ENCODE measurements around the gene IGFBP6.

- PRO-cap, 7 experiments, result no peak in any of the 7 experiments
Observed at GRCh38 chr12:53056769-53057196, 6.9 kb downstream of the TNS2 start.

DNA sequence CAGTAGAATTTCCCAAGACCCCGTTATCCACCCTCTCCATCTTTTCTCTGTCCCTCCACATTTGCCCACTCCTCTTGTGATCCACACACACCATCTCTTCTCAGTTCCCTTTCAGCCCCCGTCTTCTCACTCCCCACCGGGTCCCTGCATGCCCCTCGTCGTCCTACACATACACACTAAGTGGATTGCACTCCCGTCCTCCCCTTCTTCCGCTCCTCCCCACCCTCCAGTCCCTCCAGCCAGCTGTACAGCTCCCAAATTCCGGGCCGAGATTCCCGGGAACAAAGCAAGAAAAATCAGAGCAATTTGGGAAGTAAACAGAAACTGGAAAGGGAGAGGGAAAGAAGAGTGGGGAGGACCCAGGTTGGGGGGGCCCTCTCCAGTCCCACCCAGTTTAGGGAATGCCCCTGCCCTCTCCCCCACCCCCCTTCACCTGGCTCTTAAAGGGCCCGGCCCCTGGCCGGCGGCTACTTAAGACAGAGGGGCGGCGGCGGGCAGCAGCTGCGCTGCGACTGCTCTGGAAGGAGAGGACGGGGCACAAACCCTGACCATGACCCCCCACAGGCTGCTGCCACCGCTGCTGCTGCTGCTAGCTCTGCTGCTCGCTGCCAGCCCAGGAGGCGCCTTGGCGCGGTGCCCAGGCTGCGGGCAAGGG is at the start of gene IGFBP6:
TSS of gene IGFBP6 (plus strand) at position 500 of the 655 bp plus-strand sequence.
- PRO-cap, 7 experiments, result no peak in any of the 7 experiments

DNA sequence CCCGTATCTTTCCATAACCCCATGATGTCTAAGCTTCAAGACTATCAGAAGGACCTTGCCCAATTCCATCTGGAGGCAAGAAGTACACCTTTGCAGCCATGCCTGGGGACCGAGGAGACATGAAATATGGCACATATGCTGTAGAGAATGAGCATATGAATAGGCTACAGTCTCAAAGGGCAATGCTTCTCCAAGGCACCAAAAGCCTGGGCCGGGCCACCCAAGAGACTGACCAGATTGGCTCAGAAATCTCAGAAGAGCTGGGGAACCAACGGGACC is 28.2 kb downstream of the SOAT2 start:
- PRO-cap, 7 experiments, result no peak in any of the 7 experiments

DNA sequence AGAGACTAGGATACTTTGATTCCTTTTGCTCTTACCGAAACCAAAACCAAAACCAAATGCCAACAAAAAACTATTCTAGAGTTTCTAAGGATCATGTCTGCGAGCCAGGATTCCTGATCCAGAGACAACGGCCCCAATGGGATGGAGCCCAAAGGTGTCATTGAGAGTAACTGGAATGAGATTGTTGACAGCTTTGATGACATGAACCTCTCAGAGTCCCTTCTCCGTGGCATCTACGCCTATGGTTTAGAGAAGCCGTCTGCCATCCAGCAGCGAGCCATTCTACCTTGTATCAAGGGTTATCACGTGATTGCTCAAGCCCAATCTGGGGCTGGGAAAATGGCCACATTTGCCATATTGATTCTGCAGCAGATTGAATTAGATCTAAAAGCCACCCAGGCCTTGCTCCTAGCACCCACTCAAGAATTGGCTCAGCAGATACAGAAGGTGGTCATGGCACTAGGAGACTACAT is 27.3 kb upstream of the ZNF740 start:
- PRO-cap, 7 experiments, result peak in 5 of 7 experiments; most common plus-strand start position 80 of the sequence (in 4)

- PRO-cap, 7 experiments, result peak in 6 of 7 experiments; most common plus-strand start chr12:53219472 (in 2); most common minus-strand start chr12:53219711 (in 6)
Observed at GRCh38 chr12:53219280-53220101, 12.4 kb upstream of the ITGB7 start.

GRCh38 chr12:53220793-53221462 is 11.1 kb downstream of the RARG start:
- PRO-cap, 7 experiments, result peak in 7 of 7 experiments; most common plus-strand start chr12:53221209 (in 7); most common minus-strand start chr12:53221020 (in 2)

- PRO-cap, 7 experiments, result no peak in any of the 7 experiments
Observed at GRCh38 chr12:53224312-53225233, 7.4 kb downstream of the RARG start.

DNA sequence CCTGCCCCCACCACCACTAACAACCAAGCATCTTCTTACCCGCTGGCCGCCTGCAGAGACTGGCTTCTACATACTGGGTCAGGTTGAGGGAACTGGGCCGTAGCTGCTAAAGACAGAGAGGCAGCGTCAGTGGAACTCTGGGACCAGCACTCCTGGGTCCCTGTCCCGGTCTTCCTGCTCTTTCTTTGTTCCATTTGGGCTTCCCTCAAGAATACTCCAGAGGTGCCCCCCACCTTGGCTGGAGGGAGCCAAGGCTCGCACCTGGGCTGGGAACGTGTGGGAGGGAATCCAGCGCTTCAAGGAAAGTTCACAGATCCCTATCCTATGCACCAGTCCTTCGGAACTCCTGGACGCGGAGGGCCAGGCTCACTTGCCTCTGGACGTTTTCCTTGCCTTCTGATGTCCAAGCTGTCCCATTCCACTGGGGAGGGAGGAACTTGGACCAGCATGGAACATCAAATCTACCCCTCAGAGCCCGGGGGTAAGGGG is 835 bp downstream of the RARG start:
- PRO-cap, 7 experiments, result no peak in any of the 7 experiments

DNA sequence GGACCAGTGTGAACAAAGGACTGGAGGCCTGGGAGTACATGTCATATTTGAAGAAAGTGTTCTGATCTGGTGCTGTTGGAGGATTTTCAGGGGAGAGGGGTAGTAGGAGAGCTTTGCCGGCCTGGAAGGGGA is 205 bp upstream of the ENSG00000283536 start:
- PRO-cap, 7 experiments, result no peak in any of the 7 experiments

GRCh38 chr12:53256099-53256491 is 4.2 kb downstream of the MFSD5 start:
- PRO-cap, 7 experiments, result no peak in any of the 7 experiments

- PRO-cap, 7 experiments, result no peak in any of the 7 experiments
Observed at GRCh38 chr12:53286047-53287067, 9.0 kb upstream of the PFDN5 start.

DNA sequence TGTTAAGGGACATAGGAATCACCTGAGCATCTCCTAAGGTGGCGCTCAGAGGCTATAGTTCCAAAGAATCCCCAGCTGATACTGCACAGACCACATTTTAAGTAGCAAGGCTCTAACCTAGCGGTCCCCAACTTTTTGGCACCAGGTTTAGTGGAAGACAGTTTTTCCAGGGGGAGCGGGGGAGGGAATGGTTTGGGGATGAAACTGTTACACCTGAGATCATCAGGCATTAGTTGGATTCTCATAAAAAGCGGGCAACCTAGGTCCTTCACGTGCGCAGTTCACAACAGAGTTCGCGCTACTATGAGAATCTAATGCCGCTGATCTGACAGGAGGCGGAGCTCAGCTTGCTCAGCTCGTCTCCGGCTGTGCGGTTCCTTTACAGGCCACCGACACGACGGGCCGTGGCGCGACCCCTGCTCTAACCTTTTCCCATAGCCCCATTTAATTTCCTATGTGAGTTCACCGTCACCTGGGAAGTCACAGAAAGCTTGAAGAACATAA is 2.6 kb upstream of the AAAS start:
- PRO-cap, 7 experiments, result peak in 1 of 7 experiments; most common plus-strand start position 359 of the sequence (in 1); most common minus-strand start position 316 of the sequence (in 1)

DNA sequence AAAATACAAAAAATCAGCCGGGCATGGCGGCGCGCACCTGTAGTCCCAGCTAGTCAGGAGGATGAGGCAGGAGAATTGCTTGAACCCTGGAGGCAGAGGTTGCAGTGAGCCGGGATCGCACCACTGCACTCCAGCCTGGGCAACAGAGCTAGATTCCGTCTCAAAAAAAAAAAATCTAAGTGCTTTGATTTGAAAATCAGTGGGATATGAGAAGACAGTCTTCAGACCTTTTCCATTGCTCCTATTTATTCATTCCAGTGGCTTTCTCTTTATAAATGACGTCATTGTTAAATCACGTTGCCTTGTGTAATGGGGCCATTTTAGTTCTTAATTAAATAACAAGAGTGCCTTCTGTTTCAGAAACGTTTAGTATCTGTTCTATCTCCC is 10.5 kb downstream of the SP1 start:
- PRO-cap, 7 experiments, result no peak in any of the 7 experiments

DNA sequence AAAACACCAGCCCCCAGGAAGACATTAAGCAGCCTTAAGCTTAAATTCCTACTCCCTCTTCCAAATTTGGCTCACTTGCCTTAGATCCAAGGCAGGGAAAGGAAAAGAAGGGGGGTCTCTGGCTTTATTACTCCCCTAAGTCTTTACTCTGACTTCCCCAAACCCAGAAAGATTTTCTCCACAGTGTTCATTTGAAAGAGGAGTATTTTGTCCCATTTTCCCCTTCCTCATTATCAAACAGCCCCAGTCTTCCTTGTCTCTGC is 8.4 kb upstream of the AMHR2 start:
- PRO-cap, 7 experiments, result no peak in any of the 7 experiments

DNA sequence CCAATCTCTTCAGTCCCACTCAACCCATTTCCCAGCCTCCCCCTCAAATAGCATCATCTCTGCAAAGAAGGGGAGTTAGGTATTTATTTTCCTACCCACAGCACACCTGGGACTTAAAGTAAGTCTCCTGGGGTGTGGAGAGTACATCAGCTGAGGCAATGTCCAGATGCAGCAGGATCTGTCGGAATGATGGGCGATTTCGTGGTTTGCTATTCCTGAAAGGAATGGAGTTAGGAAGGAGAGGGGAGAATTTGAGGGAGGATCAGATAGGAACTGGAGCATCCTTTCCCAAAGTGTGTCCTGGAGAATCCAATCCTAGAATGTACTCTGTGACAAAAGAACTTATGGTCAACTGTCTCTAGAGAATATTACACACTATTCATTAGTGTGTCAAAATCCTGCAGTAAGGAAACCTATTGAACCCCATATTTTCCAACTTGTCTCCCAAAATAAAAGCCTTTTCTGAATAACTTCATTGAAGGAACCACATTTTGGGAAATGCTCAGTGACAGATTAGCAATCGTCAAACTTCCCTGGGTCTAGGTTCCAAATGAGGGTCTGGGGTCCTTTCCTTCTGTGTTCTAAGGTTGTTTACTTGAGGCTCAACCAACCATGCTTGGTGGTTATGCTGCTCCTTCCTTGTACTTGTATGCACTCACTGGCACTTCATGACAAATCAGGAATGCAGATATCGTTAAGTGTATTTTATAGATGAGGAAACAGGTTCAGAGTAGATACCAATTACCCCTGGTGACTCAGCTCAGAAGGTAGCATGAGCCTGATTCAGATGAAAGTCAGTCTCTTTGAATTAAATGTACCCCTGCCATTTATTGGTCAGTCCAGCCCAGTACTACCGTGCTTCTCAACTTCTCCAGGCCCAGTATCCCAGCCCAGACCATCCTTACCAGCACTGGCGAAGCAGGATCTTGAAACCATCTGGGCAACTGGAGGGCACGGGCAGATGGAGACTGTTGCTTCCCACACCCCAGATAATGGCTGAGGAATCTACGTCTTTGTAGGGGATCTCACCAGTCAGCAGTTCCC is 14.8 kb downstream of the MAP3K12 start:
- PRO-cap, 7 experiments, result no peak in any of the 7 experiments

- PRO-cap, 7 experiments, result peak in 3 of 7 experiments; most common plus-strand start chr12:53500287 (in 2); most common minus-strand start chr12:53499940 (in 1)
Observed at GRCh38 chr12:53499900-53500578, 781 bp upstream of the MAP3K12 start.

DNA sequence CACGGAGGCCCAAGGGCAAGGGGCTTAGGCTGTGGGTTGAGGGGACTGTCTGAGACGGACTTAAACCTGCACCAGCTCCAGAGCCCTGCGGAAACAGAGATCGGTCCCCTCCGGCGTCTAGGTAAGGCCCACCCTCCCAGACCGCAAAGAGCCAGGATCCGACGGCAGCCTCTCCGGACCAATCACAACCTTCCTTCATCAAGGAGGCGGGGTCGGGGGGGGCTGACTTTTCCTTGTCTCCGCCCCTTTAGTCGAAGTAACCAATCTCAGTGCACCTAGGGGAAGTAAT is 560 bp upstream of the TARBP2 start:
- PRO-cap, 7 experiments, result peak in 7 of 7 experiments; most common minus-strand start position 95 of the sequence (in 7)

DNA sequence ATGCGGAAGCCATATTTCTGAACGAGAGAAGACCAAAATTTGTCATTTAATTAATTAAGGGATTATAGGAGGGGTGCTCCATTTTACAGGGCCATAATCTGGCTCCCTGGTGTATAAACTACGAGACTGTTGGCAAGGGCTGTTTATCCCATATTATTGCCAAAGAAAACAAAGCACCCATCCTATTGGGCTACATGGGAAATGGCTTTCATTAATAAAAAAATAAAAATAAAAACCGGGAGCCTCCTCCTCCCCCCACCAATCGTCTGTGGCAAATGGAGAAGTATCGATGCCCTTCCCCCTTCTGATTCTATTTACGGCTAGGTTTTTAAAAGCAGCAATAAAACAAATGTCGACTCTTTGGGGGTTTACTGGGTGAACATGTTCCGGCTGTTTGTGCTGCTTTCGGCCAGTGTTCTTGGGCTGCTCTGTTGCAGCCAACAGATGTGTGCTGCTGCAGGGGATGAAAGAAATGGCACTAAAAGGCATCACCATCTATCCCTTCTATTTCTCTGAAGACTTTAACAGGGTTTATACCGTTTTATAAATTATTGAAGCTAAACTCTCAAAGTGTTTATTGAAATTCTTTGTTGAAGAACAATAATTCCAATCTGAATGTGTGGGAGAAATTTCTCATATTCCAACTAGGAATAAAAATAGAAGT is 24.7 kb downstream of the ATF7 start:
- PRO-cap, 7 experiments, result no peak in any of the 7 experiments

DNA sequence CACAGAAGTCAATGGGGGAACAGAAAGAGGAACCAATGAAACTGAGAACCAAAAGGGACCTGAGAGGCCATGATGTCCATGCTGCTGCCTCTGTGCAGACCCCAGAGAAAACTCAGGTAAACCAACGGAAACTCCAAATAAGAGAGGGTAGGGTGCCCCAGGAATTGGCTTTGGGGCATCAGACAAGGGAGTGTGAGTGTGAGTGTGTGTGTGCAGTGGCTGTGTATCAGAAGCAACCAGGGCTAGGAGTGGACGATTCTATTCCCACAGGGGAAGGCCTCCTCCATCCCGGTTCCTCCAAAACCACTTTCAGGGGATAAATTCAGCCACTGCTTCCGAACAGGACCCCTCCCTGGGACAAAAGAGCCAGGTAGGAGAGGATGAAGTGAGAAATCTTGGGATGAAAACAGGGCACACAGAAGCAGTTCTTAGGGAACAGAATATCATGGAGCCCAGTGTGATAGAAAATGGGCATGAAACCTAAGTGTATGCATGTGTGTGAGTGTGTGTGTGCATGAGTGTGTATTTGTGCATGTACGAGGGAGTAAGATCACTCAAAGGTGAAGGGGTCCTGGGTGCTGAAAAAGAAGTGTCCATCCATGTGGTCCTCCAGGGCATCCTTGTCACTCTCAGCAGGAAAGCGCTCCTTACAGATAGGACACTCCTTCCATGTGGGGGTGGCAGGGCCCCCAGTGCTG is 15.7 kb downstream of the CALCOCO1 start:
- PRO-cap, 7 experiments, result no peak in any of the 7 experiments

DNA sequence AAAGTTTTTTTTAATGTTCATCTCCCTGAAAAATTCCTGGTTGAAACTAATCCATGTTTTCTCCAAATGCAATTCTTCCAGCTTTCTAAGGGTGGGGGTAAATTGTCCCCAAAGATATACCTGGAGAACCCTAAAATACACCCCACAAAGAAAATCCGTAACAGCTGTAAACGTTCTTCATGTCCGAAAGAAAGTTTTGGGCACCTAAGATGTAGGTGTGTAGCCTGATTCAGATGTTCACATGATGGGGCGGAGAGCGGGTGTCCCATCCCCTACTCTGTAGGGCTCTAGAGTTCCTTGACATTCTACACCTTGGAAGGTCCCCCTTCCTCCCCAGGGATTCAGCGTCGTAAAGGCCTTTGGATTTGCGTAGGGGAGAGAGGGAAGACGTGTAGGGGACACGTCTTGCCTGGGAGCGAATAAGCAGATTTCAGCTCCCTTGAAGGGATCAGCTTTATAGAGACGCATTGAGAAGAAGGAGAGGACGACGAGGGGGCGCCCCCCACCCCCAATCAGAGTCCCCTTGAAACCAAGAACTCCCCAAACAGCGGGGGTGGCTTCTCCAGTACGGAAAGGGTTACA is 457 bp downstream of the CALCOCO1 start:
- PRO-cap, 7 experiments, result no peak in any of the 7 experiments

All from T-cell (primary cell).